Metastatic Breast Carcinoma in the Brain (tissue), 10 donors: Measurements from ENCODE around the genes SUMO1 and ABI2.

DNA sequence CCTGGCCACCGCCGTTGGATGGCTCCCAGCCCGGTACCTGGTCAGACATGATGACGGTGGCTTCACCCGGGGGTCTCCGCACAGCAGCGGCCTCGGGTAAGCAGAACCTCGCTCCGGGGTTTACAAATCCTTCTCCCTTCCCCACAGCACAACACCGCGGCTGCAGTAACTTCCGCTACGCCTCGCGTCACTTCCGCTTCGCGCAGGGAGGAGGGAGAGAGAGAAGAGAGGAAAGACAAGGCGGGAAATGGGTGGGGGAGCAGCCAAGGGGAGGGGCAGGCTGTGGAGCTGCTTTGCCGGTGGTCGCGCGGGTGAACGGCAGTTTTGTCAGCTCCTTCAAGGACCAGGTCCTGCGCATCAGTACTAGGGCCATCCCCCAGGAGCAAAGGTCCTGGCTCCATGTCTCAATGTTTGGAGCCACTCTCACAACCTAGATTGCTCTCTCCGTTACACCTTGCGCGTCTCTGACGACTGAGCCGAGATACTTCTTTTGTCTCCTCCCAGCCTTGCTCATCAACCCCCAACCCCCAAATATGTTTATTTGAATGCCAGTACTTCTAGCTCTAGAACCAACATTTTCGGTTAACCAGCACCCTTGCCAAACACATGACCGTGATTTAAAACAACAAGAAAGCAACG lies at the start of gene SUMO1:
TSS of gene SUMO1 (minus strand) at position 195 of the 639 bp plus-strand sequence.
- PRO-cap, 10 experiments, result peak in 10 of 10 experiments; most common plus-strand start position 196 of the sequence (in 5); most common minus-strand start position 162 of the sequence (in 7)

- PRO-cap, 10 experiments, result no peak in any of the 10 experiments
Measured at GRCh38 chr2:202288864-202289091, 23.2 kb downstream of the NOP58 start.

DNA sequence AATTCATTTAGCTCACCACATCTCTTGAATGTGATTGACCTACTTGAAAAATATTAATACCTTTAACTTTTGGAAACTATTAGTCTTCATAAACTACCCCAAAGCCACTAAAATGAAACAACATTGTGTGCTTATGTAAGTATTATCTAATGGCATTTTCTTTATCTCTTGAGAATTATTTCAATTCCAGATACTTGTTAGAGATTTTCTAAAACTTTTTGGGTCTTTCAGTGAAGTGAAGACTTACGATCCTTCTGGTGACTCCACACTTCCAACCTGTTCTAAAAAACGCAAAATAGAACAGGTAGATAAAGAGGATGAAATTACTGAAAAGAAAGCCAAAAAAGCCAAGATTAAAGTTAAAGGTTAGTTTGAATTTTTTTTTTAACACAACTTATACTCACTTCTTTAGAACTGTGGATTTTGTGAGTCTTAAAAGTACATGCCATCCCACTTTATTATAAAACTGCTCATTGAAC lies 34.5 kb downstream of the NOP58 start:
- PRO-cap, 10 experiments, result no peak in any of the 10 experiments

- PRO-cap, 10 experiments, result no peak in any of the 10 experiments
Measured at GRCh38 chr2:202504003-202504479, 127.9 kb downstream of the BMPR2 start.

DNA sequence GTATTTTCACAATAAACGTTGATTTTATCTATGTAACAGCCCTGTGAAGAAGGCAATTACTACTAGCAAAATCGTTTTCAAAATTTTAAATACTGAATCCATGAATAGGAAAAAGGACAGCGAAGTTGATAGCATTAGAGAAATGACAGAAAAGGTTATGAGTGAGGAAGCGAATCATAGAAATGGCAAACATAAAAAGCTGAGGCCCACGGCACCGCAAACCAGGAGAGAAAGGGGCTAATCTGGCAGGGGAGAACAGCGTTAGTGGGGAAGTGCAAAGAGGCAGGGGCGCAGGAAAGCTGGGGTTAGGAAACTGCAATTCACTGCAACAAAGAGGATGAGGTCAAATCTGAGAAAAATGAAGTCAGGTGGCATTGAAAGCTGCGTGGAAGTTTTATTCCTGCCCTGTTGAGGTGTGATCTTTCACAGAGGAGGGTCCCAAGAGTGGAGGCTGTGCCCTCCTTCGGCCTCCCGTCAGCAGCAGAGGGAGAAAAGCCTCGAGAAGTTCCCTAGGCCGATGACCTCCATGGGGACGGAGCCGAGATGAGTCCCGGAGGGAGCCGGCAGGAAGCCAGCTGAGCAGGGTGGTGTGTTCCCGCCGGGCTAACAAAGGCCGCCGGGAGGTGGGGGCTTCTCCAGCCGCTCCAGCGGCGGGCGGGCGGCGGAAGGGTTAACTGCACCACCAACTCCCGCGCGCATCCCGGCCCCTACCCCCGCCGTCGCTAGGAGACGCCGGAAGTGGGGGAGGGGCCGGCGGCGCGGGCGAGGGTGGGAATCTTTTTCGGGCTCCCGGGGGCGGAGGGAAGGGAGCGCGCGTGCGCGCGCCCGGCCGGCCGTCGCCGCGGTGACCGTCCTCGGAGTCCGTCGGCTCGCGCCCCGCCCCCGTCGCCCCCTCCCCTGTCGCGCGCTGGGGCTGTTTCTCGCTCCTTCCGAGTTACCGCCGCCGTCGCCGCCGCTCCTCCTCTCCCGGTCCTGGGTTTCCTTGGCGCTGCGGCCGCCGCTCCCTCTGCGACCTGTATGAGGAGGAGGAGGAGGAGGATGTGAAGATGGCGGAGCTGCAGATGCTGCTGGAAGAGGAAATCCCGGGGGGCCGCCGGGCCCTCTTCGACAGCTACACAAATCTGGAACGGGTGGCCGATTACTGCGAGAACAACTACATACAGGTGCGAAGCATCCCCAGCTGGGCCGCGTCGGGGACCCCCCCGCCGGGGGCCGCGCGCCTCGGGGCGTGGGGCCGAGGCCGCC lies at the start of gene ABI2:
TSS of gene ABI2 (plus strand) at position 926 of the 1,245 bp plus-strand sequence.
- PRO-cap, 10 experiments, result peak in 10 of 10 experiments; most common plus-strand start position 816 of the sequence (in 5); most common minus-strand start position 724 of the sequence (in 6)

- PRO-cap, 10 experiments, result peak in 1 of 10 experiments; most common plus-strand start chr2:203534563 (in 1)
Measured at GRCh38 chr2:203534509-203534673, 710 bp downstream of the RAPH1 start.

GRCh38 chr2:203536190-203536704 lies 1.1 kb upstream of the RAPH1 start:
- PRO-cap, 10 experiments, result no peak in any of the 10 experiments

- PRO-cap, 10 experiments, result no peak in any of the 10 experiments
Measured at GRCh38 chr2:203688627-203689194, 17.7 kb upstream of the CD28 start.

DNA sequence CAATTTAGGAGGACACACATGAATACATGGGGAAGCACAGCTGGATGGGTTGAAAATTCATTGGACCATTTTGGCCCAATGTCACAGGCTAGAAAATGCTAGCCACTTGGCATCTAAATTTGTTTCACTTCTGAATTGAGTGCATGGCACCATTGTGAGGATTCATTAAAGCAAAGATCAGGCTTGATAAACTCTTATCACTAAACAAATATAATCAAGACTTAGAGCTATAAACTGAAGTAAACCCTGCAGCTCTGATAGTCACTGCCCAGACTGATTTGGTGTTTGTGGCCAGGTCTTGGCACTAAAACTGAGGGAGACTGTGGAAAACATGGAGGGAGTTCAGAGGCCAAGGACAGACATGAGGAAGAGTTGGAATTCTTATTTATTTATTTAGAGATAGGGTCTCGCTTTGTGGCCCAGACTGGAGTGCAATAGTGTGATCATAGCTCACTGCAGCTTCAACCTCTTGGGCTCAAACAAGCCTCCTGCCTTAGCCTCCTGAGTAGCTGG lies 53.0 kb upstream of the CTLA4 start:
- PRO-cap, 10 experiments, result no peak in any of the 10 experiments

DNA sequence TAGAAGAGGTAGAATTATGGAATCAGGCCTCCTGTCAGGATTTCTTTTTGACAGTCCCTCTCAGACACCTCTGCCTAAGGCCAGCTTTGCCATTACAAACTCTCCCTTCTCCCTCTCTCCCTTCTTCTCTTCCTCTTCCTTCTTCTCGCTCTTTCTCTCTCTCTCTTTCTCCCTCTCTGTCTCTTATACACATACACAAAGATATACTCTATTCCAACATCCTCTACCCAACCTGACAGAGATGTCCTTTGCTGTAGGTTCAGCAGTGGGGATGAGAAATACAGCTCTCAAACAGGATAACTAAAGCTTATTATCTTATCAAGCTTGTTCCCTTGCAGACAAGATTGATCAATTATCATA lies 4.5 kb downstream of the CTLA4 start:
- PRO-cap, 10 experiments, result no peak in any of the 10 experiments

GRCh38 chr2:204023022-204023653 lies 86.6 kb downstream of the ICOS start:
- PRO-cap, 10 experiments, result no peak in any of the 10 experiments

- PRO-cap, 10 experiments, result no peak in any of the 10 experiments
Measured at GRCh38 chr2:204234661-204235244, 298.2 kb downstream of the ICOS start.

GRCh38 chr2:204452261-204453172 lies 92.8 kb upstream of the PARD3B start:
- PRO-cap, 10 experiments, result no peak in any of the 10 experiments

GRCh38 chr2:204538206-204539563 lies 6.6 kb upstream of the PARD3B start:
- PRO-cap, 10 experiments, result no peak in any of the 10 experiments

DNA sequence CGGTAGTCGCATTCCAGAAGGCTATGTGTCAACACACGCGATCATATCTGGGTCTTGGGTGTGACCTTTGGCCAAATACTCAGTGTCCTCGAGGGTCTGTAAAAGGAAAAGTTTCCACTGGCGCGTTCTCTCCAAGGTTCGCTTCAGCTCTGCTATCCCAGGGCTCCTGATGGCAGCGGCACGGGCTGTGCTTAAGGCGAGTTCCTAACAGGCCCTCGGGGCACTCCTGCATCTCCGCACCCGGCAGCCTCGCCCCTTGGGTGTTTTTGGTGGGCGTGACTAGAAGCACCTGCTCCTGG lies 467 bp upstream of the PARD3B start:
- PRO-cap, 10 experiments, result no peak in any of the 10 experiments

GRCh38 chr2:204873416-204873888 lies 328.2 kb downstream of the PARD3B start:
- PRO-cap, 10 experiments, result no peak in any of the 10 experiments

- PRO-cap, 10 experiments, result no peak in any of the 10 experiments
Measured at GRCh38 chr2:205300276-205300842, 381.9 kb upstream of the NRP2 start.

- PRO-cap, 10 experiments, result no peak in any of the 10 experiments
Measured at GRCh38 chr2:205565732-205566553, 116.4 kb upstream of the NRP2 start.

- PRO-cap, 10 experiments, result peak in 4 of 10 experiments; most common plus-strand start chr2:205568738 (in 4)
Measured at GRCh38 chr2:205568297-205568803, 114.0 kb upstream of the NRP2 start.

DNA sequence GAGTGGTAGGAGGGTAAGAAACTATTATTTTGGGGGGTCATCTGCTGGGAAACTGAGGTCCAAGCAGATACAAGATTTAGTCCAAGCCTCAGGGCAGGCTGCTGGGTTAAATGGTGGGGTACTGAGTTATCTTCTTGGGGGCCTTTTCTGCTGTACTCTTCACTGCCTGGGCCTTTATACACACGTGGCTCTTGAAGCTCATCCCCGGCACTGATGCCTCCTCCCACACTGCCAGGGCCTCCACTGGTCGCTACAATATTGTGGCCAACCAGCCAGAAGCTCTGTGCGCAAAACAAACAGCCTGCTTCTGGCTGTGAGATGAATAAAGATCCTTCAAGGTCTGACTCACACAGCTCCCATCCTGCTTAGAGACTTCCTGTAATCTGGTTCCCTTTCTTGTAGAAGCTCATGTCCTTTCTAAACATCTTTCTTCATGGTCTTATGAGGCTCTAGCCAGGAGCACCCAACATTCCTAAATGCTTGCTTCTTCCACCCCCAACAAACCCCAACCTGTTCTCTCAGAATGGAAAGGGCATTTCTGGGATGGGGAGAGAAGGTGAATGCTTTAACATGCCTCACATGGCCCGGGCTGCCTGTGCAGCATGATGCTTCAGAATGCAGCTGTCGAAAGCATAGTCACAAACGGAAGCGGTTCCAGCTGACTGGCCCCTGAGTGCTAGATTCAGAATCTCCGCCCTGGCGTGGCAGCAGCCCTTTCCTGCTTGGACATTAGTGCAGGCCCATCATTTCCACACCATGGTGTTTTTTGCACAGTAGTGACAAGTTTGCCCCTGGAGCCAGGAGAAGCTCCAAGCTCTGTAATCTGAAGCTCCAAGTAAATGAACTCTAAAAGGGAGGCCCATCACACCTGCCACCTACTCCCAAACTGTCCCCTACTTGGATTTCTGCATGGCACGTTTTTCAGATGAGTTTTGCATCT lies 24.6 kb downstream of the NRP2 start:
- PRO-cap, 10 experiments, result peak in 7 of 10 experiments; most common plus-strand start position 336 of the sequence (in 1); most common minus-strand start position 212 of the sequence (in 4)